Colon Carcinoma Metastatic in the Brain (tissue), 2 donors: ENCODE measurements around the gene GOLGA8K.

GRCh38 chr15:31366248-31366673, 39.6 kb downstream of the KLF13 start:
- PRO-cap, 2 experiments: no peak in any of the 2 experiments

- PRO-cap, 2 experiments: no peak in any of the 2 experiments
These were observed 48.4 kb downstream of the KLF13 start for GRCh38 chr15:31375171-31375329.

DNA sequence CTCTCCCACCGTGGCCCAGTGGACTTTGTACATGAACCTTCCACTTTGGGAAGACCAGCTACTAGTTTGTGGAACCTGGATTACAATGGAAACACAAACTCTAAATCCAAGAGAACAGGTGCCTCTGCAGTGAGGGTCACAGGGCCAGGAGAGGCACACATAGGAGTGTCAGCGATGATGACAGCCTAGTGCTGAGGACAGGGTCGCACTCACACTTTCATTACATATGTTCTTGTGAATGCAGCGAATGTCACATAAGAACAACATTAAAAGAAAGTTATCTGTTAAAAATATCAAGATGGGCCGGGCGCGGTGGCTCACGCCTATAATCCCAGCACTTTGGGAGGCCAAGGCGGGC, 56.7 kb downstream of the KLF13 start:
- PRO-cap, 2 experiments: no peak in any of the 2 experiments

DNA sequence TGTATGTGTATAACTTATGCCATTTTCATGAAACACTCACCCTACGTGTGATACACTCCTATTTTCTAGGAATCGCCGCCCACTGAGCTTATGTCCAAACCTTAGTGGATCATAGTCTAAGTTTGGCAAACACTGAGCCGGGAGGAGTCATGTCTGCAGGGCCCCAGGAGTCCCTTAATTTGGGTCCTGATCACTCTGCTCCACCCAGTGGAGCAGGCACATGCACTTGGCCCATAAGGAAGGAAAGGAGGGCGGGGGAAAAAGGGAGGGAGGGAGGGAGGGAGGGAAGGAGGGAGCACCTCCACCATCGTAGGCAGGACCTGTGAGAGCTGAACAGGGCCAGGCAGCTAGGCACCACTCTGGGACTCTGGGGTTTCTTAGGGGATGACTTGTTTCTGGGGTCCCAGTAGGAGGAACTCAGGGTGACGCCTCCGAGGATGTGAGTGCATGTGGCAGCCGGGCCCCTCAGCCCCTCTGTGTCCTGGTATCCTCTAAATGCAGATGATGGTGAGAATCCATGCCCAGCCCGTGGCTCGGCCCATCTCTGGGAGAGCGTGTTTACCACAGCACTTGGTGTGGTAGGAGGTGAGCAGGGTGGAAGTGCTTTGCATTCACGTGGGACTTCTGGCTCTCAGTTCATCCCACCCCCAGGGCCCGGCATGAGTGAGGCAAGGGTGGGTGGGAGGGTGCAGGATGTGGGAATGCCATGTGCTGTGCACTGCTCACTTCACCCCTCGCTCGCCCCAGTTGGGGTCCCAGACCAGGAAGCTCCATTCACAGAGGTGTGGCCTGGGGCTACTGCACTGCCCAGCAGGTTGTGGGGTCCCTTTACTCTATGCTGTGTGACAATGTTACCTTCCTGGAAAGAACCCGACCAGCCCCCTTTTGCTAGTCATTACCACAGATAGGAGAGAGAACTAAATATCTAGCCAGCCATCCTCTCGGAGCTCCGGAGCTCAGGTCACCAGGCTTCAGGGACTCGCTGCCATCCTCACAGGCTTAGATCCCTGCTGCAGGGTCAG, 109.6 kb downstream of the KLF13 start:
- PRO-cap, 2 experiments: no peak in any of the 2 experiments

GRCh38 chr15:31490010-31490465, 163.4 kb downstream of the KLF13 start:
- PRO-cap, 2 experiments: no peak in any of the 2 experiments

GRCh38 chr15:31871288-31871487, 715 bp upstream of the OTUD7A start:
- PRO-cap, 2 experiments: no peak in any of the 2 experiments

DNA sequence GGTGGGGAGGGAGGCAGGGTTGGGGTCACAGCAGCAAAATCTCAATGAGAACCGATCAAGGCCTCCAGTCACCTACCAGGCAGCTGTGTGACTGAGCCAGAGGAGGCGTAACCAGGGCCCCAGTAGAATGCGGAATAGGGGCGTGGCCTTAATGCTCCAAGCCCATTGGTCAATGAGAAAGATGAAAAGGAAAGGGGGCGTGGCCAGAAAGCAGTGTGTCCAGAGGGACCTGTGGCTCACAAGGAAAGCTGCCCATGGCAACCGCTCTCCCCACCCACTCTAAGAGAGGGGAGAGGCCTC, at the start of gene GOLGA8K:
GOLGA8K (minus strand) TSS at position 93 of the 300 bp plus-strand sequence.
- PRO-cap, 2 experiments: no peak in any of the 2 experiments

GRCh38 chr15:32824549-32825301, 106.9 kb downstream of the GREM1 start:
- PRO-cap, 2 experiments: no peak in any of the 2 experiments

DNA sequence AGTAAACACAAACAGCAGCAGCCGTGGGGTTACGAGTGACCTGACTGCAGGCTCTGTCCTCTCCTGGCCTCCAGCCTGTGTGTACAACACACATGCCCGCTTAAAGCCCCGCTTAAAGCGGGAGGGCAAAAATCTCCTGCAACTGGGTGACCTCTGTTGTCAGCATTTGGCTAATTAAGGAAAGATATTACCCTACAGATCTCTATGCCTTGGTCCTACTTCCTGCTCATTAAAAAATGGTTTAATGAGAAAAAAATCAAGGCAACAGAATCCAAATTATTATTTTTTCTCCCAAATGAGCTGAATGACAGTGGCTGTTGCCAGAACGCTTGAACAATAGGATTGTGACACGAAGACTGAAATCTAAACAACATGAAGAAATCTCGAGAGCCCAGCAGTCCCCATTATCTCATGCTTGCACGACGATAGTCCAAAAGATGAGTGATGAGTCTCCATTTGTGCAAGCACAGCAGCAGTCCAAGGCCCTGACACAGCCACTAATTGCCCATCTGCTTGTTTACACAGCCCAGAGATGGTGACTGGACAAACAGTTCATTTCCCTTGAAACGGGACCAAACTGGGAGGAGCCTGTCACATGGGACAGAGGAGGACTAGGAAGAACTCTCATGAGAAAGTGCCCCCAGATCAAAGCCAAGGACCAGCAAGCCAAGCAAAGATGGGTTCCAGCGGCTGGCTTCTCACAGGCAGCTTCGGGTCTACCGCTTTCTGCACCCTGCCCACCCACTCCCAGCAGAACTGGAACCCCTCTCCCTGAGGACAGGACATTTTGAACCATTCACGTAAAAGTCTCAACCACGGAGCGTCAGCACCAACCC, 120.9 kb downstream of the GREM1 start:
- PRO-cap, 2 experiments: no peak in any of the 2 experiments

DNA sequence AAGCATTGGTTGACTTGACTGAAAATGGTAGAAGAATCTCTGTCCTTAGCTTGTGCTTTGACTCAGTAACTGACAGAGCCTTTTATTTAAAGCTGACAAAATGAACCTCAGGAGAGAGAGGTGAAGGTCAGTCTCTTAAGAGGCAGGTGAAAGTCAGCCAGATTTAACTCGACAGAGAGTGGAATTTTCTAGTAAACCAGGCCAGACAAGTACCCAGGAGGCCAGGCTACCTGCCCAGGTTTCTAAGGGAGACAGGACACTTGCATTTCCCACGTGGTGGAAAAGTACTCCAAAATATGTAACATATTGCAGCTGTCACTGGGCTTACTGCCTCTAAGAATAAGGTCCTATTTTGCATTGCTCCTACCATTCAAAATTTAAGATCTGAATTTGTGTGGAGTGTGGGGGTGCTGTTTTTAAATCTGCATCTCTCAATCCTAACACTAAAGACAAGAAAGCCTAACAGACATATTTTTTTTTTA, 167.9 kb downstream of the FMN1 start:
- PRO-cap, 2 experiments: no peak in any of the 2 experiments

DNA sequence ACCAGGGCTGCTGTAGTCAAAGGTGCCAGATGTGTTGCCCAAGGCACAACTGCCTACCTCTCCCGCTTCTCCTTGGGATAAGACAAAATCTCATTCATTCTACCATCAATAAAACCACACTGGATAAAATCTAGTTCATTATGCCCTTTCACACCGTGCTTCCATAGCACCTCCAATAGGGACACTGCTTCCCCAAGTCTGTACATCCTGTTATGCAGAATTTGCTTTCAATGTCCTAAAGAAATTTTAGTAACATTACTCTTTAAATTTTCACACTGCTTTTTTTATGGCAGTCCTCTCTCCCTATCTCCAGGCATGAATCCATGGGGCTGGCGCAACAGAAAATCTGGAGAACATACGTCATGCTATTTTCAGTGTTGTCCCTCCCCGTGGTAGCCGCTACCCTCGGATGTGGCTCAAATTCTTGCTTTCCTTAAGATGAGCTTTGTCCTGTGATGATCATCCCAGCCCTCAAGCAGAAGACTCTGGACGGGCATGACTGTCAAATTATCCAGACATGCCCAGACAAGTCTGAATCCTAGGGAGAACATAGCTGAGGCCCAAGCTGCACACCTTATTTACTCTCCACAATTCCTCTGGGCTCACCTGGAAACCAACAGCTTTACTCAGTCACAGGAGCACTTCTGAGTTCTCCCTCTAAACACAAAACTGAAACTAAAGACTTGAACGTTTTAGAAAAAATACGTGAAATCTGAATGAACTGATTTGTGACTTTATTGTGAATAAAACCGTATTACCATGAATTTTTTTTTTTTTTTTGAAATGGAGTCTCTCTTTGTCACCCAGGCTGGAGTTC, 49.1 kb downstream of the FMN1 start:
- PRO-cap, 2 experiments: no peak in any of the 2 experiments

GRCh38 chr15:33958797-33959695, 9.3 kb upstream of the CHRM5 start:
- PRO-cap, 2 experiments: no peak in any of the 2 experiments

DNA sequence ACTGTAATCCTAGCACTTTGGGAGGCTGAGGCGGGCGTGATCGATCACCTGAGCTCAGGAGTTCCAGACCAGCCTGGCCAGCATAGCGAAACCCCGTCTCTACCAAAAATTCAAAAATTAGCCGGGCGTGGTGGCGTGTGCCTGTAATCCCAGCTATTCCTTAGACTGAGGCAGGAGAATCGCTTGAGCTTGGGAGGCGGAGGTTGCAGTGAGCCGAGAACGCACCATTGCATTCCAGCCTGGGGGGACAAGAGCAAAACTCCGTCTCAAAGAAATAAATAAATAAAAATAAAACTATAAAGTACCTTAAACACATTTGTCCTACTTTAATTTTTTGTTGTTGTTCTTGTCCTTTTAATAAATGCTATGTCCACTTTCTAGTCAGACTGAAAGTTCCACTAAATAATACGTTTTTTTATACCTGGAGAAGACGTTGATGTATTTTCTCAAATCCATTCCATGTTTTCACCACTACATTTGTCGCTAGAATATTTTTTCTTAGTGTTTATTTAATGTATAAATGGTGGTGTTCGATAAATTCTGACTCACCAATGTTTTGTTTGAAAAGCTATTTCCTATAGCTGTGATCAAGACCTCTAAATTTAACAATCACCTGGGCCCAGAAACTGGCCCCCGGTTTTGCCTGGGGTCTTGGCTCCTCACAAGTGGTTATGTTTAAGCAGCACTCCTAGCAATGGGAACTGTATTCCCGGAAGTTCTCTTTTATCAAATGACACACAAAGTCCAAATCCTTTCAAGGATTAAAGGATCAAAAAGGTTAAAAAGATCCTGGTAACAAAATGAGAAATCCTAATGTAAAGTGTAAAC, 1.1 kb upstream of the SLC12A6 start:
- PRO-cap, 2 experiments: no peak in any of the 2 experiments

- PRO-cap, 2 experiments: no peak in any of the 2 experiments
These were observed 869 bp downstream of the LPCAT4 start for GRCh38 chr15:34365802-34366851.

DNA sequence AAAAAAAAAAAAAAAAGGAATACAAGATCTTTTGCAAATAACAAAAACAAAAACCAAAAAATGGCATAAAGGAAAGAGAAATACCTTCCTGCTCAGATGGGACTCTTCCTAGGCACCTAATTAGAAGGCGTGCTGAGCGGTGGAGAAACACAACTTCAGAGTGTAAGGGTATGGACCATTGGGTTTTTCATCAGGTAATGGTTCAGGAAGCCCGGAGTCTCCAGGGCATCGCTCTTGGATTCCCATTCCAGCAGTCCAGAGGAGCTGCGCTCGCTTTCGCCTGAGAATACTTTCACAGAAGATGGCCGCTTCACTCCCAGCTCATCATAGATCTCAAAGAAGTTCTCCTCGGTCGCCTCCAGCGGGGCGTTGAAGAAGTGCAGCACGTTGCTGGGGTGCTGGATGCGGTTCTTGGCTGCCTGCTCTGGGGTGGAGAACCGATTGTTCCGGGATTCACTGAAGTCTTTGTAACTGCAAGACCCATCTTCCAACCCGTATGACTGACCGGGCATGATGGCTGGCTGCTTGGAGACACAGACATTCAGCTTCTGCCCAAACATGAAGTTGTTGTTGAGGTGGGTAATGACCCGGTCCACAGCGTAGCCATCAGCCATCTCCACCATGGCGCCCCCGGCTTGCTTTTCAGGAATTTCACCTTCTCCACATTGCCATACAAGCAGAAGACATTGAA, 51.4 kb upstream of the GOLGA8A start:
- PRO-cap, 2 experiments: no peak in any of the 2 experiments

- PRO-cap, 2 experiments: no peak in any of the 2 experiments
These were observed 3.0 kb downstream of the GOLGA8B start for GRCh38 chr15:34580416-34580798.

DNA sequence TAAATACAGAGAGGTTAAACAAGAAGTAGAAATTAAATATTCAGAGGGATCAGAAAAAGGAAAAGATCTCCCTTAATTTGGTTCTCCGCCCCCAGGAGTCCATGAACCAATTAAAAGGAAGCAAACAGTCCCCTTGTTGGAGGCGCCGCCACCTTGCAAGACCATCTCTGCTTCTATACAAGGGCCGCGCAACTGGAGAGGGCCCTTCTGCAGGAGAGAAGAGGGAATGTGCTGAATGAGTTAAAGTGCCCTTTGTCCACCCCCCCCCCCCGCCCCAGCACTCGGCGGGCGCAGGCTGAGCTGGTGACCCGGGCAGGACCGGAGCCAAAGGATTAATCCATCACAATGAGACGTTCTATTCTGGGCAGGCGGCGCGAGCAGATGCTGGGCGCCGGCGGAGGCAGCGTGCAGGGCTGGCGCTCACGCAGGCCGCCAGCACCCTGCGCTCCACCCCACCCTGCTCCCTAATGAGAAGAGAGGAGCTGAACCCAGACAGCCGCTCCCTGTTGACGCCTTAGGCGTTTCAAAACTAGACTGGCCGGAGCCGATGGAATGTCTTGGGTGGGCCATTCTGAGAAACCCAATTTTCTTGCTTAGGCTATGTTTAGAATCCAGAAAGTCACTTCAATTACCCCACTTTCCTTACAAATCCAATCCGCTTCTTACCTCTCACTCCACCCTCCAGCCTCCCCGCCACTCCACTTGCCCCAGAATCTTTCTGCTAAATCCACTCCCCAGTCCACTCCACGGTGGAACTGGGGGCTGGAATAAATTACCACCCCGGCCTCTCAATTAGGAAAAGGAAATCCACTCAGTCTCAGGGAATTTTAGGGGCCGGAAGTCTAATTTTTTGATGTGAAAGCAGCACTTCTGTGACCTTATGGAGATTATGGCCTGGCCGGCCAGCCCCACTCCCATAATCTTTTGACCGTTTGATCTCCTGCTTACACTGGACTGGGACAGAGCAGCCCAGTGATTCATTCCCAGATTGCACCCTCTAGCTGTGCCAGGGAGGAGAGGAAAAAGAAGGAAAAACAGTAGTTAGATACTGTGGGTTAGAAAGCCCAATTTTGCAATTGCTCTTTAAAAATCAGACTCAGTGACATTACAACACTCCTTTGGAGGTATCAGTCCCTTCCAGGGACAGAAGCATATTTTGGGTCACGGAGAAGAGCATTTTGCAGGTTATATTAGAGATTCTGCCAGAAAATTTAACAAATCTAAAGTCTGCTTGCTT, 32.7 kb downstream of the GJD2 start:
- PRO-cap, 2 experiments: no peak in any of the 2 experiments

GRCh38 chr15:34789578-34790669, 5.4 kb downstream of the ACTC1 start:
- PRO-cap, 2 experiments: no peak in any of the 2 experiments

DNA sequence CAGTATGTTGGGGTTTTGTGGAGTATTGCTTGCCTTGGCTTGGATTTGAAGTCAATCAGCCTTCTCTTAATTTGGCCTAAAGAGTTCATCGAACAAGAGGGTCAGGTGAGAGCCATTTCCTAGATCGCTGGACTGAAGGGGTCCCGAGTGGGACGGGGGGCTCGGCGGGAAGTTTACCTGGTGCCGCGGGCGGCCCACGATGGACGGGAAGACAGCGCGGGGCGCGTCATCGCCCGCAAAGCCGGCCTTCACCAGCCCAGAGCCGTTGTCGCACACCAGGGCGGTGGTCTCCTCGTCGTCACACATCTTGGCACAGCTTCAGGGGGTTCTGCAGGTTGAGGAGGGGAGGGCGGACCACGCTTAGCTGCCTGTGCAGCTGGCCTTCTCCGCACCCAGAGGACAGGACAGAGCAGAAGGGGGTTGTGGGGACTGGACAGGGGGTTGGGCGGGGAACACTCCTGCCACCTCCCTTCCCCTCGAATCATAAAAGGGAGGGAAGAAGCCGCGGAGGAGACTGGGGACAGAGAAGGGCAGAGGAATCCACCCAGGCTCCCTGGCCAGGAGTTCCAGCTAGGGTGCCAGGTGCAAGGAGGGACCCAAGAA, 745 bp downstream of the ACTC1 start:
- PRO-cap, 2 experiments: no peak in any of the 2 experiments

GRCh38 chr15:34855079-34855452, 59.7 kb upstream of the ACTC1 start:
- PRO-cap, 2 experiments: no peak in any of the 2 experiments